Left colon (tissue), 1 donor: ENCODE data around the genes B2M and SORD.

GRCh38 chr15:43368727-43369382, 2.0 kb downstream of the ZSCAN29 start:
- PRO-cap, result no peak

DNA sequence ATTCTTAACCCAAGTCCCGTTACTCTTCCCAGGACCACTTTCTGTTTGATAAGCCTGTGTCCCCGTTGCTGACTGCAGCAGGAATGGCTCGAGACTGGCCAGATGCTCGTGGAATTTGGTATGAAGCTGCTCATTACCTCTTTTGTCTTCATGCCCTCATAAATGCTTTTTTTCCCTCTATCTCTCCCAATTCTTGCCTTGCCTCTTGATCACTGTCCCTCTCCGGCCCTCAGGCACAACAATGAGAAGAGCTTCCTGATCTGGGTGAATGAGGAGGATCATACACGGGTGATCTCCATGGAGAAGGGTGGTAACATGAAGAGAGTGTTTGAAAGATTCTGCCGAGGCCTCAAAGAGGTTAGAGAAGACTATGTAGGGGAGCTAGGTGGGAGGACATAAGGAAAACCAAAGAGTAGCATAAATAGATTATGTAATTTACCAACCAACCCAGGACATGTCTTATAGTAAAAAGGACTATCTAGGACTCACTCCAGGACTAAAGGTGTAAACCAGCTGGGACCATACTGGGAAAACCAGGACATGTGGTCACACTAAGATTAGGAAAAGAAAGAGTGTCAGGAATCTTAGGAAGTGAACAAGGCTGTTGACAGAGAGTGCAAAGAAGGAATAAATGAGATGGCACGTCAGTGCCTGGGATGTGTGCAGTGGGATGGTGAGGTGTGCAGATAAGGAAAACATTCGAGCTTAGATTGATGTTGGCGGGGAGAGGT, 2.5 kb downstream of the CKMT1B start:
- PRO-cap, result no peak

DNA sequence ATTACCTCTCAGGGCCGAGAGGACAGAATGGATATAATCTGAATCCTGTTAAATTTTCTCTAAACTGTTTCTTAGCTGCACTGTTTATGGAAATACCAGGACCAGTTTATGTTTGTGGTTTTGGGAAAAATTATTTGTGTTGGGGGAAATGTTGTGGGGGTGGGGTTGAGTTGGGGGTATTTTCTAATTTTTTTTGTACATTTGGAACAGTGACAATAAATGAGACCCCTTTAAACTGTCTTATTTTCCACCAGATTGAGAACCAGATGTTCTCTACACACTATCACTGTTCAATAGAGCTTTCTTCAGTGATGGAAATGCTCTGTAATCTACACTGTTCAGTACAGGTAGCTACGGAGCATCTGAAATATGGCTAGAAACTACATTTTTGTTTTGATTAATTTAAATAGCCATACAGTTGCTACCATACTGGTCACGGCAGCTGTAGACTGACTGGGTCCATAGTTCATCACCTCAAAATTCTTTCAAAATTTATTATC, 5.4 kb downstream of the ELL3 start:
- PRO-cap, result no peak

- PRO-cap, result no peak
Measured at GRCh38 chr15:43771806-43772391, 4.9 kb downstream of the ELL3 start.

GRCh38 chr15:43775204-43775839, 1.4 kb downstream of the ELL3 start:
- PRO-cap, result unidirectional peak, plus-strand start at chr15:43775606; unidirectional peak, plus-strand start at chr15:43775693; bidirectional peak, plus-strand start at chr15:43775764, minus-strand start at chr15:43775795

DNA sequence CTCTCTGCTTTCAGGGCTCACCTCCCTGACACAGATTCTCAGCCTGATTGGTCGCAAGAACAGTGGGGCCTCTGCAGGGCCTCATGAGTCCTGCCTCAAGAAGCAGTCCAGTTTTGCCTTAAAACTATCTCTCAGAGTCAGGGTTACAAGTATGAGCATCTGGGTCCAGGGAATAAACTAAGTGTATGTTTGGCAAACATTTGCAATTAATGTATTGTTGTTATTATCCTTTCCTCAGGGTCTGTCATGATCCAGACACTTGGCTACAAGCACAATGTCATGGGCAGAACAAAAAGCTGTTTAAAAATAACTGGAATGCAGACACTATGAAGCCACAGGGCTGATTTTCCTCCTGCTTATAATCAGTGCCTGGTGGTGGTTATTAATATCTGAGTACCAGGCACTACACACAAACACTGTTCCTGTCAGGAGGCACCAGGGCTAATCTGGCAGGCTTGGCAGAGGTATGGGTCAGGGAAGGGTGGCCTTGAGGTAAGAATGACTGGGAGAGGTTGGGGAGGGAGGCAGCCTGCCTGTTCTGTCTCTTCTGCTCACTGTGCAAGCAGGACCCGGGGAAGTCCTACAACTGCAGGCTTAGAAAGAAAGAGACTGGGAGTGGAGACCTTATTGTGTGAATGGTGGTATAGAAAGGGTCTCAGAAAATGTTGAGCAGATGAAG, 67.1 kb downstream of the WDR76 start:
- PRO-cap, result no peak

DNA sequence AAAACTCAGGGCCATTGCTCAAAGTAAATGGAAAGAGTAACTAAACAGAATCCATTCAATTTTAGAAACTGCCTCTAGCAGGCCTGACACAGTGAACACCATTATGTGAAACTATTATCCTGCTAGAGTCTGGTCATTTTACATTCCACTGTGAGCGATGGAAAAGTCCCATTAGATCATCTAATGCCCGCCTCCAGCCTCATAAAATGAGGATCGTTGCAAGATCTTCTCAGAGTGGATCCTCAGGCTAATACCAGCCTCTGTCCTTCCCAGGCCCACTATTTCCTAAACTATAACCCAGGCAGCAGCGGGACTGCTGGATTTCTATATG, 107.7 kb downstream of the WDR76 start:
- PRO-cap, result no peak

- PRO-cap, result no peak
Measured at GRCh38 chr15:43998542-43999185, 171.9 kb downstream of the WDR76 start.

DNA sequence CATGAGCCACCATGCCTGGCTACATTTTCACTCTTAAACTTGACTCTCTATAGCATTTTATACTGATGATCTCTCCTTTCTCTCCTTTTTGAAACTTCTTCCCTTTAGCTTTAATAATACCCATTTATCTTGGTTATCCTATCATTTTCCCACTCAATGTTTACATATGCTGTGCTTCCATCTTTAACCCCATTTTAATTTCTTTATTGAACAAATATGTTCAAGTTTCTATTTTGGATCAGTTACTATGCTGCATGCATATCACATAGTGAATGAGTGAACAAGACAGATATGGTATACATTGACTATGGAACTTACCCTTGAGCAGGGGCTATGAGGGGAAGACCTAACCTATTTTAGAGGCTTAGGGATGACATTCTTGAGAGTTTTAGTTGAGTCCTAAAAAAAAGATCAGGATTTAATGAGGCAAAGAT, 12.7 kb downstream of the GOLM2 start:
- PRO-cap, result no peak

- PRO-cap, result no peak
Measured at GRCh38 chr15:44662294-44662998, 1.0 kb downstream of the SPG11 start.

DNA sequence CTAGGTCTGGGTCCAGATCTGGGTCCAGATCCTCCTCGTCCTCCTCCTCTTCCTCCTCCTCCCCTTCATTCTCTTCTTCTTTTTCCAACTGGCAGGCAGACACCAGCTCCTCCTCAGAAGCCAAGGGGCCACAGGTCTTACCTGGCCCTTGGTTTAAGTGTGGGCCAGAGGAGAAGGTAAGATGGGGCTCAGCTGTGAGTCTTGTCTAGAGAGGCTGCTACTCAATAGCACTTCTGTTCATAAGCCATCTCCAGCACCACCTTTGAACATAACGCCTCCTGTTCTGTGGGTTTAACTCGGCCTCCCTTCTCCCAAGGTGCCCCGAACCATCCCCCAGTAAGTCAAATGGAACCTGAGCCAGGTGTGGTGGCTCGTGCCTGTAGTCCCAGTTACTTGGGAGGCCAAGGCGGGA, 12.1 kb upstream of the SPG11 start:
- PRO-cap, result no peak

- PRO-cap, result bidirectional peak, plus-strand start at chr15:44711517, minus-strand start at chr15:44711341; unidirectional peak, plus-strand start at chr15:44711712; unidirectional peak, plus-strand start at chr15:44711742; bidirectional peak, plus-strand start at chr15:44711968, minus-strand start at chr15:44711854; bidirectional peak, plus-strand start at chr15:44712181, minus-strand start at chr15:44712108
Measured at GRCh38 chr15:44711468-44712361, at the start of gene B2M. Gene B2M, plus strand, starts transcription at chr15:44711517.

GRCh38 chr15:44713298-44713980, 2.1 kb downstream of the B2M start:
- PRO-cap, result no peak

- PRO-cap, result no peak
Measured at GRCh38 chr15:44715034-44715343, 3.7 kb downstream of the B2M start.

DNA sequence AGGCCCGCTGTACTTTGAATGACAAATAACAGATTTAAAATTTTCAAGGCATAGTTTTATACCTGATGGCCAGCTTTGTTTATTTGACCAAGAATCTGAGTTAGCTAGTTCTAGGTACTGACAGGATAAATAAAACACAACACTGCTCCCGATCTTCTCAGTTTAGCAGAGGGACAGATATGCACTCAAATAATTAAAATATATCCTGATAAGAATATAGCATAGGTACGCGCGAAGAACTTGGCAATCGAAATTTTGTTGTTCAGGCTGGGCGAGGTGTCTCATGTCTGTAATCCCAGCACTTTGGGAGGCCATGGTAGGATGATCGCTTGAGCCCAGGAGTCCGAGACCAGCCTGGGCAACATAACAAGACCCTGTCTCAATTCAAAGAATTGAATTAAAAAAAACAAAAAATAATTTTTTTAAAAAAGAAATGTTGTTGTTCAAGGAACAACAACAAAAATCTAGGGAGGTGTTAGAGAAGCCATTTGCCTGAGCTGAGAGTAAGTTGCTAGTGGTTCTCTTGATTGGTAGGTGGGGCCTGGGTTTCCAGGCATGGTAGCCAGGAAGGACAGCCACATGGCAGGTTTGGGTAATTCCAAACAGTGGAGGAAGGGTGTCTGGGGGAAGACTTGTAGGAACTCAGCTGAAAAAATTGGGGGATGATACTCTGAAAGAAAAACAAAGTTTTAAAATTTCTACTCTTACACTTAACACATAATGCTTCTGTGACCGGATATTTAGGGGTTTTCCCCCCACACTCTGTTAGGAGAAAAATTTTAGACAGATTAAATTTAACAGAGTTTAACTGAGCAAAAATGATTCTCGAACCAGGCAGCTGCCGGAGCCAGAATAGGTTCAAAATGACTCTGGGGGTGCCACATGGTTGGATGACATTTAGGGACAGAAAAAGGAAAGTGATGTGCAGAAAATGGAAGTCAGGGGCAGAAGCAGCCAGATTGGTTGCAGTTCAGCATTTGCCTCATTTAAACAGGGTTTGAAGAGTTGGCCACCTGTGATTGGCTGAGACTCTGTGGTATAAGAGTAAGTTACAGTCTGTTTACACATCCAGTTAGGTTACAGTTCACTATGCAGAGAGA, 7.8 kb downstream of the B2M start:
- PRO-cap, result unidirectional peak, plus-strand start at position 524 of the sequence; unidirectional peak, plus-strand start at position 932 of the sequence

GRCh38 chr15:44730173-44730534, 6.2 kb upstream of the TRIM69 start:
- PRO-cap, result no peak

- PRO-cap, result bidirectional peak, plus-strand start at chr15:45023161, minus-strand start at chr15:45023054
Measured at GRCh38 chr15:45022882-45023929, at the start of gene SORD. Gene SORD, plus strand, starts transcription at chr15:45023195.

DNA sequence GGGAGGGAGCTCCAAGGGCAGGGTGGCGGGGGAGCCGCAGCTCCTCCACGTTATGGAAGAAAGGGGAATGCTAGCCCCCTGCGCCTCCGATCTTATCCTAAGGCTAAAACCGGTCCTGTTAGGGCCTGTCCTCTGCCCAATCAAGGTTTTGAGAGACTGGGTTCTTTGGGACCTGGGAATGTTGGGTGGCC, 248 bp downstream of the DUOX1 start:
- PRO-cap, result no peak

GRCh38 chr15:45130387-45130743, 571 bp downstream of the DUOX1 start:
- PRO-cap, result no peak

- PRO-cap, result no peak
Measured at GRCh38 chr15:45200749-45201606, 13.2 kb upstream of the SHF start.